ENCODE results near the genes ZFTA and FLRT1.

GRCh38 chr11:62725438-62726226, 1.6 kb downstream of the HNRNPUL2 start:
- CAGE, long polyA plus RNA = no peak
- RRBS = no CpG with 5 or more reads among the region's 17 CpGs

DNA sequence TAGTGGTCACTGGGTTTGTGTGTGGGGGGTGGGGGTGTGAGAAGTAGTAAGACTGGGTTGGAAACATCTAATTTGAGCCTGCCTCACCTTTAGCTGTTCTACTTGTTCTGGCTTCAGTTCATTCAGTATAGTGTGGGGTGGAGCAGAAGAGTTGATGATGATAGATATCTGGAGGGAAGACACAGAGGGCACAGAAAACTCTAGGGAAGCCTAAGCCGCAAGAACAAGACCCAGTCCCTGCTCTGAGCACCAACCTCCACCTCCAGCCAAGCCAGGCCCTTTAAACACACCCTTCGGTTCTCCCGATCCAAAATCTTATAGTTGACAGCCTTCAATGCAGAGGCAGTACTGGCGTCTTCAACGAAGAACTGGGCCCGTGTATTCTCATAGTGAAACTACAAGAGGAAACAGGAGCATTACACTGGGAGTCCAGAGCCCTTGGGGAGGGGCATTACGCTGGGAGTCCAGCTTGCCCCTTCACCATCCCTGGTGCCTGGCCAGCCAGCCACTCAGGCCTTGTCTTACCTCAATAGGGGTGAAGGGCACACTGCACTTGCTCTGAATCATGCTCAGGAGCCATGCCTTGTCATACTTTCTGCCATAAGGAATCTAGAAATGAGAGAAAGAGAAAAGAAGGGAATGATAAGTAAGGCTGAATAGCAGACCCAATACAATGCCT, 3.4 kb downstream of the NXF1 start:
- CAGE, long polyA plus RNA = no peak
- RRBS = no CpG with 5 or more reads among the region's 7 CpGs

- CAGE, long polyA plus RNA = no peak
- RRBS = no CpG with 5 or more reads among the region's 3 CpGs
Observed at GRCh38 chr11:62811005-62811743, 5.9 kb upstream of the NXF1 start.

DNA sequence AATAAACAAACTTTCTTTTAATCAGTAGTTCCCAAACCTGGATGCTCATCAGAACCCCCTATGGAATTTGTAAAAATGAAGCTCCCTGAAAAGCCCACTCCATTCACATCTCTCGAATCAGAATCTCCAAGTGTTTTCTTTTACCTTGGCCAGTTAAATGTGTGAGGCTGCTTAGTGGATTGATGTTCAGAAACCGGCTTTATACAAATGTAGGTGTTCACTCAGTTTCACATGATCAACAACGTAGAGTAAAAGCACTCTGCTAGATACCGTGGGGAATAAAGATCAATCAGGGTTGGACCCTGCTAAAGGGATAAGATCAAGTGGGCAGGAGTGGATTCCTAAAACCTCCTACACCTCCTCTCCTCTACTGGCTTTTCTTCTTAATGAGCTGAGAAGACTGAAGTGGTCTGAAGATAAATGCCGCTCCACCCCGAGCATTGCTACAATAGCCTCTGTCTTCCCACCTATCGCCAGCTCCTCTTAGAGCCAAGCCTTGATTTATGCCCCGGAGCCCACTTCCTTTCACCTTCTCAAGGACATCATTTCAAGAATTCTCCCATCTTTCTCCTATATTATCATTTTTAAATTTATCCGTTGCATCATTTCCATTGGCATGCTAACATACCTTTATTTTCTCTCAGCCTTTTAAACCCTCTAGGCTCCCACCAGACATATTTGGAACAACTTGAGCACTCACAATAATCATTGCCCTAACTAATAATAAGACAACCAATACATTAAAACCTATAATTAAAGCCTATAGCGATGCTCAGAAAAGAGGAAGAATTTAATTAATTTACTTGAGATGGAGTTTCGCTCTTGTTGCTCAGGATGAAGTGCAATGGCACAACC, 8.4 kb upstream of the NXF1 start:
- CAGE, long polyA plus RNA = no peak
- RRBS = no CpG with 5 or more reads among the region's 11 CpGs

- CAGE, long polyA plus RNA = no peak
- RRBS = no CpG with 5 or more reads among the region's 30 CpGs
Observed at GRCh38 chr11:62840694-62841173, 1.3 kb upstream of the WDR74 start.

GRCh38 chr11:62851938-62852740, 12.7 kb upstream of the WDR74 start:
- CAGE, long polyA plus RNA = no peak
- RRBS = no CpG with 5 or more reads among the region's 3 CpGs

DNA sequence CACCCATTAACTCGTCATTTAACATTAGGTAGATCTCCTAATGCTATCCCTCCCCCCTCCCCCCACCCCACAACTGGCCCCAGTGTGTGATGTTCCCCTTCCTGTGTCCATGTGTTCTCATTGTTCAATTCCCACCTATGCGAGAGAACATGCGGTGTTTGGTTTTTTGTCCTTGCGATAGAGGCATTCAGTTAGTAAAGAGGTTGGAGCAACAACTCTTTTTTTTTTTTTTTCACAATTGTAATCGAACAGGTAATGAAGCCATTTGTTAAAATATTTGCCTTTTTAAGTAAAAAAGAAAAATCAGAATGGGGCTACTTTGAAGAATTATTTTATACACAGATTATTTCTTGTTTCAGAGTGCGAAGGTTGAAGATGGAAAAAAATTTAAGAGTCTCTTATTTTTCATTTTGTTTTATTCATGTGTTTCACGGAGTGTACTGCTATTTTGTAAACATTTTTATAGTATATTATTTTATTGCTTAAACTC, 2.2 kb upstream of the SLC22A25 start:
- CAGE, long polyA plus RNA = no peak
- RRBS = no CpG with 5 or more reads among the region's 7 CpGs

GRCh38 chr11:63289455-63289852, 249 bp upstream of the SLC22A10 start:
- CAGE, long polyA plus RNA = no peak
- RRBS = no CpG with 5 or more reads among the region's 1 CpG

- CAGE, long polyA plus RNA = no peak
- RRBS = no CpG with 5 or more reads among the region's 11 CpGs
Observed at GRCh38 chr11:63529159-63529974, 7.2 kb upstream of the PLAAT4 start.

DNA sequence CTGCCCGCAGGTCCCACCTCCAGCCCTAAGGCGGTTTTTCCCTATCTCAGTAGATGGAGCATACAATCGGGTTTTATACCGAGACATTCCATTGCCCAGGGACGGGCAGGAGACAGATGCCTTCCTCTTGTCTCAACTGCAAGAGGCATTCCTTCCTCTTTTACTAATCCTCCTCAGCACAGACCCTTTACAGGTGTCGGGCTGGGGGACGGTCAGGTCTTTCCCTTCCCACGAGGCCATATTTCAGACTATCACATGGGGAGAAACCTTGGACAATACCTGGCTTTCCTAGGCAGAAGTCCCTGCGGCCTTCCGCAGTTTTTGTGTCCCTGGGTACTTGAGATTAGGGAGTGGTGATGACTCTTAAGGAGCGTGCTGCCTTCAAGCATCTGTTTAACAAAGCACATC, 5.9 kb upstream of the PLAAT4 start:
- CAGE, long polyA plus RNA = no peak
- RRBS = no CpG with 5 or more reads among the region's 11 CpGs

DNA sequence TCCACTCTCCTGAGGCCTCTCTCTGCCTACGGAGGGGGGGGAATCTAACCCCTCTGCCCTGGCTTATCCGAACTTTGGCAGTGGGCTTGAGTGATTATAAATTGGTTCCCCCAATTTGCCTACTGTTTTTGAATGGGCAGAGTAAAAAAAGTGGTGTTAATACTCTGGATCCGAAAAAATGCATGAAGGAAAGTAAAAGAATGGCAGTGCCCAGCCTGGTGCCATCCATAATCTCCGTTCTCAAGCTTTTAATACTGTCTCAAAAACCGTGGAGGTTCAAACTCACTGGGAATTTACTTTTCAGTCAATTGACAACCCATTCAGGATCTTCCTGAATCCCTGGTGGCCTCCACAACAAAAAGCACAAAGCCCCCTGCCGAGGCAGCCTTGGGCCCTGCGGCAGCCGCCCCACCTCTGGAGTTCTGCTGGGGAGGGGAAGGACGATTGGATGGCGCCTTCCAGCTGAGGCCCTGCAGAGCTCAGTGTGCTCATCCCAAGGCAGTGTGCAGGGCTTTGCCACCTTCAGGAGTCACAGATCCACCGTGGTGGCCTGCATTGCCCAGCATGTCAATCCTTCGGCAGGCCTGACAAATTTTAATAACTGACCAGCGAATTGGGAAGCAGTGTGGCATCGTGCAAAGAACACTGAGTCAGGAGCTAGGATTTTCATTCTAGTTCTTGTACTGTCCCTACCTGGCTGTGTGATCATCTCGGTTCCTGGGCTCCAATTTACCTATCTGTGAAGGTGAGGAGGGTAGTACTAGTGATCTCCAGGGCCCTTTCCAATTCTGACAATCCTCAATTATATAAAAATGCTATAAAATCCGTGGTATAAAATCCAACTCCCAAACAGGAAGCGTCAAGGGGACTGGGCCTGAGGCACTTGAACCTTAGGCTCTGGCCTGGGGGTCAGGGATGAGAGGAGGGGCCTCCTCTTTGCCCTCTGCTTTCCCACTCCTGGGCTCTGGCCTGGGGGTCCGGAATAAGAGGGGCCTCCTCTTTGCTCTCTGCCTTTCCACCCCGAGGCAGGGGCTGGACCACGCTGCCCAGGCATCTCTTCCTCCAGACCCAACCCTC, 7.3 kb downstream of the ZFTA start:
- CAGE, long polyA plus RNA = no peak
- RRBS = no CpG with 5 or more reads among the region's 20 CpGs

DNA sequence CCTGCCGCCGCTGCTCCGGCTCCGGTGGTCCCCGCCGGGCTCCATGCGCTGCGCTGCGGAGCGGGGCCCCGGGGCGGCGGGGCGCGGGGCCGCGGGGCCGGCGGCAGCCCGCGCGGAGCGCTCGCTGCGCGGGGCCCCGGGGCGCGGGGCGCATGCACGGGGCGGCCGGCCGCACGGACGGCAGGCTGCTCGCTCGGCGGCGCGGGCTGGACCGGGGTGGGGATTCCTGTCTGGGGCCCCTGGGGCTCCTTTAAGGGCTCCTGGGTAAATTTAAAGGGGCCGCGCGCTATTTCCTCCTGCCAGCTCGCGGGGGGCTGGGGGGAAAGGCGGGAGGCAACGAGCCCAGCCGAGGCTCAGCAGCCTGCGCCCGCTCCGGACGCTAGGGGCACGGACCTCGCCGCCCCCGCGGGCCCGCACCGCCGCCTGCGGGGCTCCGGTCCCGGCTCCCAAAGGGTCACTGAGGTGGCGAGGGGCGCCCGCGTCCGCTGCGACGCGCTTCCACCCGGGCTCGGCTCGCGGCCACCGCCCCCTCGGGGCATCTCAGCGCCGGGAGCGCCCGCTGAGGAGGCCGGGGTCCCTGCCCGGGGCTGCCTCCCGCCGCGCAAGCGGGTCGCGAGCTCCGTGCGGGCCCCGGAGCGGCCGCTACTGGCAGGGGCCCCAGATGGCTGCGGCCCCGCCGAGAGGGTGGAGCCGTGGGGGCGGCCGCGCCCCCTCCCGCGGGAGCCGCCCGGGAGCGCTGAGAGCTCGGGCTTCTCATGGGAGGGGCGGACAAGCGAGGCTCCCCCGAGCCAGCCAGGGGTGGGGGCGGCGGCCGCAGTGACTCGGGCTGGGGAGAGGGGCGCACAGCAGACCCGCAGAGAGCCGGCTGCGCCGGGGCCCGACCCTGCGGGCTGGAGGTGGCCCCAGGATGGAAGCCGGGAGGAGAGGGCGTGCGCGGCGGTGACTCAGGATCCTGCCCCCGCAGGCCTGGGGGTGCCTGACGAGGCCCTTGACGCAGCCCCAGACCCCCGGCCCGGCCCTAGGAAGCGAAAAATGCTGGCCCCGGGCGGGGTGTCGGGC, at the start of gene ZFTA:
TSS of gene ZFTA (minus strand) at position 198 of the 1,059 bp plus-strand sequence.
- CAGE, long polyA plus RNA = no peak
- RRBS = under 1% methylated on average over 82 of the region's 137 CpGs

GRCh38 chr11:63887136-63888034, 29.6 kb downstream of the RCOR2 start:
- CAGE, long polyA plus RNA = no peak
- RRBS = no CpG with 5 or more reads among the region's 8 CpGs

- CAGE, long polyA plus RNA = no peak
- RRBS = no CpG with 5 or more reads among the region's 30 CpGs
Observed at GRCh38 chr11:63908635-63909145, 8.3 kb downstream of the RCOR2 start.

DNA sequence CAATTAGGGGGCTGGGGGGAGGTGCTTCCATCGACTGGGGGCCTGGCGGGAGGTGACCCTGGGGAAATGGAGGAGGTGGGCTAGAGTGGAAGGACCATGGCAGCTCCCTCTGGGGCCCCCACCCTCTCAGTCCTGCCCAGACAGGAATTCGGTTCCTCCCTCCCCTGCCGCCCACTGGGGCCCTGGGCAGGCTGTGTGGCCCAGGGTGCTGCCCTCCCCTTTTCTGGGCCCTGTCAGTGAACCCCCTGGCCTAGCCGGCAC, 3.6 kb upstream of the RCOR2 start:
- CAGE, long polyA plus RNA = no peak
- RRBS = 14% methylated on average over 1 of the region's 5 CpGs

DNA sequence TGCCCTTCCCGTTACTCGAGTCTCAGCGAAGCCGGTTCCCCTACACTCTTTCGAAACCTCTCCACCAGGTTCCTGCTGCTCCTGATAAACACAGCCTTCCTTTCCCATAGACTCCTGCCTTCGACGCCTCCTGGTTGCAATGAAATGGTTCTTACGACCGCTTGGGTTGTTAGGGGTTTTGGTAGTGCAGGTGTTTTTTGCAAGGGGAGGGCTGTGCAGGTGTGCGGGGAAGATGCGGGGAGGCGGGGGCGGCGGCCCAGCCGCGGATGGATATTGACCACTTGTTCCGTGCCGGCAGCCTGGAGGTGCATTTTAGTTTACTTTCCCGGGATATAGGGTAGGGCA, 760 bp downstream of the NAA40 start:
- CAGE, long polyA plus RNA = no peak
- RRBS = no CpG with 5 or more reads among the region's 19 CpGs

- CAGE, long polyA plus RNA = no peak
- RRBS = no CpG with 5 or more reads among the region's 6 CpGs
Observed at GRCh38 chr11:63993644-63993935, 7.4 kb downstream of the OTUB1 start.

DNA sequence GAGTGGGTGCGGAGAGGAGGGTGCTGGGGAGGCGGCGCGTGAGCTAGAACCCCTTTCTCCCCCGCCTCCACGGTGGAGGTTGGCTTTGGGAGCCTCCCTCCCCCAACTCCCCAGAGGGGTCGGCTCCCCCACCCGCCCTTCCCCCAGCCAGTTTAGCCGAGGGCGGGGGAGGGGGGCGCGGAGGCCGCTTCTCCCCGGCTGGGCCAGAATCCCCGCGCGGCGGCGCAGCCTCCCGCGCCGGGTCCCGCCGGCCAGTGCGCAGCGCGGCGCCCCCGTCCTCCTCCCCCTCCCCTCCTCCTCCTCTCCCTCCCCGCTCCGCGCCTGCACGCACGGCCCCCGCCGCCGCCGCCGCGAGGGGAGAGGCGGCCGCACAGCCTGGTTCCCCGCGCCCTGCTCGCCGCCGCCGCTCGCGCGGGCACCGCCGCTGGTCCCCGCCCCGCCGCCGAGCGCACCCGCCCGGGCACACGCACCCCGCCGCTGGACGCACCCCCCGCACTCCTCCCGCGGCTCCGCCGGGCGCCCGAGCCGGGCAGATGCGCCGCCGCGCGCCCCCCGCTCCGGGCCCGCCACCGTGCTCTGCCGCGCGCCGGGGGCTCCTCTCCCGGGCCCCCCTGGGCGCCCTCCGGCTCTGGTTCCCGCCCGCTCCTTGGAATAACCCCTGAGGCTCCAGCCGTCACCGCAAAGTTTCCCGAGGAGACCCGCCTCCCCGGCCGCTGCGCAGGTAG, at the start of gene FLRT1:
TSS of gene FLRT1 (plus strand) at position 493 of the 725 bp plus-strand sequence.
- CAGE, long polyA plus RNA = no peak
- RRBS = 2% methylated on average over 26 of the region's 97 CpGs

DNA sequence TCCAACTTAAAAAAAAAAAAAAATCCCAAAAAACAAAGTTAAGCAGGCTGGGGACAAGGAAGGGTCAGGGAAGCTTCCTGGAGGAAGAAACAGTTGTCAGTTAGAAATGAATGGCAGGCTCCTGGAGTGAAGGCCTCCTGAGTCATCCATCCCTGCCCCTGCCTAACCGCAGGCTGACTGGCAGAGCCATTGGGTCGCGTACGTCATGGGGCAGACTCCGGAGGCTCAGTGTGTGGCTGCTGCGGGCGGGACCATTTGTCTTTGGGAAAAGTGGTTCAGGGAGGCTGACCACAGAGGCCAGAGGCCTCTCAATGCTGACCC, 58.7 kb downstream of the FLRT1 start:
- CAGE, long polyA plus RNA = no peak
- RRBS = no CpG with 5 or more reads among the region's 7 CpGs

DNA sequence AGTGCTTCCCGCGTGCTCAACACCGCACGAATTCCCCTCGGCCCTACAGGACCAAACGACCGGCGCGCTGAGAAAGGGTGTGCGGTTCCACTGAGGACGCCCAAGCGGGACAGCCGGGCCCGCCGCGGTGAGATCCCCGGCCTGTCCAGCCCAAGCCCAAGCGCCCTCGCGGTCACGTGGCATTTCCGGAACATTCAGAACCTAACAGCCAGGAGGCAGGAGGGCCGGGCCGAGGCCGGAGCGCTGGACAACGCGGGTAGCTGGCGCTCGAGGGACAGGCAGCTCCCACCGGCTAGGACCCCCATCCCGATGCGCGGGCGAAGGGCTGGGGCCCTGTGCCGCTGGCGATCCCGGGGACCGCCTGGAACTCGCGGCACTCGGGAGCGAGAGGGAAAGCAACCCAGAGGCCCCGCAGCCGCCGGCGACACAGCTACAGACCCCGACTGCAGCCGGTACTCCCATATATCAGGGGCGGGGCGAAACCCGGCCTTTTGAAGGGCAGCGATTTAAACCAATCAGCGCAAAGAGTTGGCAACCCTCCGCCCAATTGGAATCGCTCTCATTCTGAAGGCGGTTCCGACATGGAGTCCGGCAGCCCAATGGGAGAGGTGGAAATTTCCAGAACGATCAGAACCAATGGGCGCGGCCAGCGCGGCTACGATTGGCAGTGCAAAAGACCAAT, 586 bp upstream of the STIP1 start:
- CAGE, long polyA plus RNA = no peak
- RRBS = 1% methylated on average over 40 of the region's 65 CpGs

Measured in BJ (cell line).